ENCODE measurements around the genes GRIA4, NPAT and POU2AF1.

DNA sequence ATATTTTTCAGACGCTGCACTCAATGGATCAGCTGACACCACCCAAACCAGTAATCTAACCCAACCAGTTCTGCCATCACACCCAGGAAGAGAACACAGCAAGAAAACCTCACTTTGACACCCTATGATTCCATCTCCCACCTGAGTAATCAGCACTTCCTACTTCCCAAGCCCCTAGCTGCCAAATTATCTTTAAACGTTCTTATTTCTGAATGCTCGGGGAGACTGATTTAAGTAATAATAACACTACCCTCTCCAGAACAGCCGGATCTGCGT lies 2.6 kb downstream of the CASP4 start:
- PRO-cap = no peak

- PRO-cap = no peak
Observed at GRCh38 chr11:105032378-105032810, 2.5 kb downstream of the CASP1 start.

- PRO-cap = unidirectional peak, plus-strand start at chr11:105100343
Observed at GRCh38 chr11:105100087-105100704, 39.4 kb downstream of the CARD18 start.

GRCh38 chr11:105609805-105610885 lies at the start of gene GRIA4:
Gene GRIA4 (plus strand): TSS chr11:105610073.
- PRO-cap = no peak

GRCh38 chr11:107609897-107610213 lies 18.9 kb downstream of the ELMOD1 start:
- PRO-cap = no peak

GRCh38 chr11:107719104-107719382 lies 7.2 kb upstream of the SLN start:
- PRO-cap = no peak

- PRO-cap = no peak
Observed at GRCh38 chr11:108114287-108114681, 7.1 kb upstream of the ACAT1 start.

- PRO-cap = bidirectional peak, plus-strand start at chr11:108222789, minus-strand start at chr11:108222638
Observed at GRCh38 chr11:108222504-108222852, at the start of gene NPAT. Gene NPAT (minus strand): TSS chr11:108222638.

GRCh38 chr11:108565670-108566023 lies 27.9 kb downstream of the EXPH5 start:
- PRO-cap = no peak

DNA sequence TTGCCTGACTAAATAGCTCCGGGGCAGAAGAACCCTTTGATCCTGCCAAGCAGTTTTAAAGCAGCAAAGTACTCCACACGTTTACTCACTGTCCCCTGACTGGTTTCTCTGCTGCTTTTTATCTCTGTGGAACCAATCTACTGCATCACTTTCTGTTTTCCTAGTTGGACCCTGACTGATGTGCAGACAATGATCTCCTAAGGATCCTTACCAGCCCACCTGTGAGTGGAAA lies 21.4 kb downstream of the EXPH5 start:
- PRO-cap = no peak

DNA sequence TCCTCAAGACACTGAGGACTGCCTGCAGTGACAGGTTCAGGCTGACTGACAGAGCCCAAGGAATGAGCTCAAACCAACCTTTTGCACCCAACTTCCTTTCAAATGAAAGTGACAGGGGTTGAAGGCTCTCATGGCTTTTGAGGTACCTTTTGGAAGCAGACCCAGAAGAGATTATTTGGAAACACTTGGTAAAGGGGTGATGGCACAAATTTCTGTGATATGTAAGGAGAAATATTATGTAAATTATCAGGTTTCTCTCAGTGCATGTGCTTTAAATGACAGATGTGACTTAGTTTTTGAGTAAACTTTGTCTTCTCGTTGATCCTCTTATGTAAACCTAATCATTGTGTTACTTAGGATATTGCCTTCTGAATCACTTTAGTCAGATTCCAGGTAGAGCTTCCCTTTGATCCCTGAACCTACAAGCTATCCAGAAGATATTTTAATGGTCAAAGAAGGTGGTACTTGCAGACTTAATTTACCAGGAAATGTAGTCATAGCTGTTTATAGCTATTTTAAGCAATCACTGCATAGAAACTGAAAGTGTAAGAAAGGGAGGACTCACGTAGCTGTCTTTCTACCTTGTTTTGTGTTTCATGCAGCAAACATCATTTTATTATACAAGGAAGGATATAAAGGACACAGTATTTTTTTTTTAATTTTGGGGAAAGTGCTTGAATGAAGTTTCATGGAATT lies 189.4 kb downstream of the DDX10 start:
- PRO-cap = no peak

DNA sequence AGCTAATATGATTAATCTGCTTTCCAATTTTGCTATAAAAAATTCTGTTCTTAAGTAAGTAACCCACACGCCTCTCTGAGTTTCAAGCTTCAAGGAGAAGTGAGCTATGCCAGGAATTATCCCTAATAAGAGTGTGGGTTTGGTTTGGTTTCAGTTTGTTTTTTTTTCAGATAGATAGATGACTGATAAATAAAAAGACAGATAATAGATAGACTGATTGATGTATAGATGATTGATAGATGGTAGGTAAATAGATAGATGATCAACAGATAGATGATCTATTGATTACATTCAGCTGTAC lies 29.6 kb upstream of the ZC3H12C start:
- PRO-cap = no peak

GRCh38 chr11:110102019-110102574 lies 8.9 kb downstream of the ZC3H12C start:
- PRO-cap = no peak

- PRO-cap = no peak
Observed at GRCh38 chr11:110123915-110125028, 31.1 kb downstream of the ZC3H12C start.

DNA sequence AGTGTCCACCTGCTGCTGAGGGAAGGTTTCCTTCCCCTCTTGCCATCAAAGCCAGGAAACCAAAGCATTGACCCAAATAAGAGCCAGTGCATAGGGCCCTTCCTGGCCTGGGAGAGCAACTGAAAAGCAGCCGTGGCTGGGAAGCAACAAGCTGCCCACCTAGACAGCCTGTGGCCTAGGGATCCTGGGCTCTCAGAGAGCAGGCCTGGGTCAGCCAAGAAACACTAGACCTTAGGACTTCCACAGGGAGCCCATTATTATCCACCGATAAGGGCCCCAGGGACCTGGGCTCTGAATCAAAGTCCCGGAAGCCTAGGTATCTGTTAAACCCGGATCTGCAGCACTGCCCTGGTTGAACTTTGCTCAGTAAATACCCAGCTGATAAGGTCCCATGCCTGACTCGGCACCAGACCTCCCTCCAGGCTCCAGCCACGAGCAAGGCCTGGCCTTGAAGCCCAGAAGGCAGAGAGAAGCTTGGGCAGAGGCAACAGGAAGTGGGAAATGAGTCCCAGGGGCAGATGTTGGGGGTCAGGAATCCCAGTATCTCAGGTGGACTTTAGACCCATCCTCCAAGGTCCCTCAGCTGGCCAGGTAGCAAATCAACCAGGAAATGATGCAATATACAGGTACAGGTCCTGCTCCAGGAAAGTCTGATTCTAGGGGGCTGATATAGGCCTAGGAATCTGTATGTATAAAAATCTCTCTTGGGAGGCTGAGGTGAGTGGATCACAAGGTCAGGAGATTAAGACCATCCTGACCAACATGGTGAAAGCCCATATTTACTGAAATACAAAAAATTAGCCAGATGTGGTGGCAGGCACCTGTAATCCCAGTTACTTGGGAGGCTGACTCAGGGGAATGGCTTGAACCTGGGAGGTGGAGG lies 18.8 kb downstream of the POU2AF1 start:
- PRO-cap = no peak

DNA sequence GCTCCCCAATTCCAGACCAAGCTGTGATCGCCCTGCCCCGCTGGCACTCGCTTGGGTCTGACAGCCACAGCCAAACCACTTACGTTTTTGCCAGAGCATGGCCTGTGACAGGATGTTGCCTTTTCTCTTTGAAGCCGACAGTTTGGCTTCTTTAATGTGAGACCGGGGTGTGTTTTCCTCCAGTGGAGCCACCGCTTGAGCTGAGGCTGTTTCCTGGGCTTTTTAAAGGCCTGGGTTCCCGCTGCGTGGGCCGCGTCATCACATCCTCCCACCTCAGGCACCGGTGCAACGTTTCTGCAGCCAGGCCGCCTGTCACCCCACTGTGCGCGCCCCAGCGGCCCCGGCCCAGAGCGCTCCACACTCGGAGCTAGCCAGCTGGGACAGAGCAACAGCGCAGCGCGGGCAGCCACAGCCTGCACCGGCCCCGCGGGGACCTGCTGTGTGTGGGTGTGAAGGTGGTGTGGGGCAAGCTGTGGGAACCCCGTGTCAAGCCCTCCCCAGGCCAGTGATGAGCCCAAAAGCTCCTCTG lies at the start of gene POU2AF1:
POU2AF1 (minus strand) TSS at position 197 of the 529 bp plus-strand sequence.
- PRO-cap = bidirectional peak, plus-strand start at position 360 of the sequence, minus-strand start at position 197 of the sequence

GRCh38 chr11:111417557-111418281 lies 38.6 kb upstream of the POU2AF1 start:
- PRO-cap = unidirectional peak, minus-strand start at chr11:111417807

GRCh38 chr11:111439028-111439500 lies 60.0 kb upstream of the POU2AF1 start:
- PRO-cap = no peak

DNA sequence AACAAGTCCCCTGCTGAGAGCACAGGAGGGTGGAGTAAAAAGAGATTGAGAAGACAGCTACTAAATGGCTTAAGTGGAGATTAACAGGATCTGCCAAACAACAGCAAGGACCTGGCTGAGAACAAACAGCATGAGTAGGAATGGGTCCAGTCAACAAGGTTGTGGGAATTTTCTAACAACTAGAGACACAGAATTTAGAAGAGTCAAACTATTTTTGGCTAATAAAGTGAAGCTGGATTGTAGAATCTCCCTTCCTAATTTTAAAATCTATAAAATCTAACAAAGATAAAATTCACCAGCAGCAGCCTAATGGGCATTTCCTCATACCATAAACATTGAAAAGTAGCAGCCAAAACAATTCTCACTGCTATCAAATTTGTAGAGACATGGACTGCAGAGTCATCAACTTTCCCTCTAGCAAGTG lies 18.0 kb downstream of the BTG4 start:
- PRO-cap = no peak

- PRO-cap = no peak
Observed at GRCh38 chr11:111531537-111532304, 8.8 kb upstream of the LAYN start.